SK-MEL-5 (cell line): ENCODE measurements around the genes SNX24 and PHAX.

GRCh38 chr5:122845184-122846206 lies at the start of gene SNX24:
SNX24 (plus strand) TSS chr5:122845613.
RAMPAGE:
- cytosol, long total RNA, result start-site peak on the plus strand at chr5:122845606-122845617, 207 and 377 reads in 2 replicates
- long total RNA, result start-site peak on the plus strand at chr5:122845590-122845621, 66 and 156 reads in 2 replicates
- nucleus, long total RNA, result start-site peak on the plus strand at chr5:122845596-122845621, 245 and 67 reads in 2 replicates

DNA sequence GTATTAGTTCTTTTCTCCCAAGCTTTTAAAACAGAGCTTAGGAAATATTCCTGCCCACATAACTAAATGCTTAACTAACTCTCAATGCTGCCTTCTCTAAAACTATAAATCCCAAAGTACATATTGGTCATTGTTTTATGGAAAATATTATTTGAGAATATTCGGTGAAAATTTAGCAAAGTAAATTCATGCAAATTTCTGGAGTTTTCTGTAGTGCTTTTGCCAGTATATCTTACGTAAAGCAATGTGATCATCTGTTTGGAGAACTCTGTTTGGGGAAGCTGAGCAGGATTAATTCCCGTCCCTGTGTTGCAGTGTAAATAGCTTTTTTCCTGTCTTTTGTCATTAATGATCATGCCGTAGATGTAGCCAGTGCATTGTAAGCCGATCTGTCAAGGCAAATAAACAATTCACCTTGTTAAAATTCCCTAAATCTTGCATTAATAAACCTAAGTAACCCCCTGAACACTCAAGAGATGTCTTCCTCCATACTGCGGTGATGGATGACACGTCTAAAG lies 39.3 kb downstream of the PPIC start:
RAMPAGE:
- cytosol, long total RNA, result no peak
- long total RNA, result no peak
- nucleus, long total RNA, result no peak

DNA sequence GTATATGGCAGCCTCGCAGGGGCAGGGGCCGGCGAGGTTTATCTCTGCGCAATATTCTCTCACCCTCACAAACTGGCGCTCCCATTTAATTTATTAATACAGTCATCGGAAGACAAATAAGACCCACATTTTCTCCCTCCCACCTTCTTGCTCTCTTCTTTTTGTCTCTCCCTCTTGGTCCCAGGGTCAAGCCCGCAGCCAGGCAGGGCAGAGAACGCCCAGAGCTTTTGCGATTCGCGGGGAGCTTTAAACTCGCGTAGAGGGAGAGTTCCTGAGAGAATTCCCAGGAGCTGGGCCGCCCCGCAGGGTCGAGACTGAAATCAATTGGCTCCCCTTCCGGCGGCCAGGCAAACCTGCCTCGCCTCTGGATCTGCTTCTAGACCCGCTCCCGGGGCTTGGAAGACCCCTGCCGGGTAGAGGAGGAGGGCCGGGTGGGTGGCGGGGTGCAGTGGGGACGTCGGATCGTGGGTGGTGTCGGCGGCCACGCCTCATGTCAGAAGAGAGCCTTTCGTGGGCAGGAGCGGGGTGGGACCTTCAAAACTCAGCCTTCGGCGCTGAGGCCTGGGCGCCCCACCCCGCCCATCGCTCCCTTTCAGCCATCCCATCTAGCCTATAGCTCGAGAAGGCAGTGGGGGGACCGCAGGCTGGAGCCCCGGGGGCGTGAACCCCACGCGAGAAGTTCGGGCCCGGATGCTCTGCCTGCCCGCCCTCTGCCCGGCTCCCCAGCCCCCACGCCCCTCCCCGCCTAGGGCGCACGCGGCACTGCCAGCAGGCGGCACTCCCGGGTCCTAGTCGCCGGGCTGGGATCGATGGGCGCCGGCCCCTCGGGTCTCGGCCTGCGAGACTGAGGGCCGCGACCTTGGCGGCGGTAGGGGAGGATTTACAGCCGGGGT lies 6.0 kb downstream of the PRDM6 start:
RAMPAGE:
- cytosol, long total RNA, result no peak
- long total RNA, result no peak
- nucleus, long total RNA, result no peak

RAMPAGE:
- cytosol, long total RNA, result no peak
- long total RNA, result no peak
- nucleus, long total RNA, result no peak
Measured at GRCh38 chr5:123420231-123420967, 2.8 kb downstream of the CEP120 start.

DNA sequence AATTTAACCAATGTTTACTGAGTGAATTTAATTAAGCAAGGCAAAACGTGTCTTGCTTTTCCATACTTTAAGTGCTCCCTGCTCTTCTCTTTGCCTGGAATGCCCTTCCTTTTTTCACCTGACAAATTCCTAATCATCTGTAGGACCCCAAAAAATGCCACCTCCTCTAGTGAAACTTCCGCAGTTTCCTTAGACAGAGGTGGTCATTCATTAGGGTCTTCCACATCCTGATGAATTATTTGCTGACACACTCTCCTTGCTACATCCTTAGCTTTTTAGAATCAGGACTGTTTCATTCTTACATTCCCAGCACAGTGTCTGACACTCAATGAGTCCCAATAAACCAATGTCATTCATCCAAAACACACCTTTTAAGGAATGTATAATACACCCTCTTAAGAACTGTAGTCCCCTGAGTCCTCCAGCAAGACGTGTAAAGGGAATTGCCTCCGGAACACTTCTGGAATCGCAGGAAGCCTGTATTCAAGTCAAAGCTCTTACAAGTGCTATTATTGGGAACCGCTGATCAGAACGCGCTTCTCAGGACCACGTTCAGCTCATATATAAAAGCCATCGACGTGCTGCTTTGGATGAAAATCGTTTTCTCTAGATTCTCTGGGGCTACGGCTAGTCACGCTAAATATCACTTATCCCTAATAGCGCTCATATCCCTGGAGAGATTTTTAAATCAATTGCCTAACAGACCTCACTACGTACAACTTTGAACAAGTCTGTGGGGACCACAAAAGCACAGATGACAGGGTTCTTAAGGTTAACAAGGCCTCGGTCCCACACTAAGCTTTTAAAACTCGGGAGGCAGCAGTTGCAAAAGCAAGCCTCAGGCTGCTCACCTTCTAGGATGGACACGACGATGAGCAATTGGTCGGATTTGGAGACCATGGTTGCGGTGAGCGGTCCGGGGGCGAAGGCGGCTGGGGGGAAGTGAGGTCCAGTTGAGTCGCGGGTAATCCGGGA lies 817 bp downstream of the CEP120 start:
RAMPAGE:
- cytosol, long total RNA, result no peak
- long total RNA, result no peak
- nucleus, long total RNA, result no peak

GRCh38 chr5:123423769-123424403 lies 683 bp upstream of the CEP120 start:
RAMPAGE:
- cytosol, long total RNA, result no peak
- long total RNA, result no peak
- nucleus, long total RNA, result no peak

DNA sequence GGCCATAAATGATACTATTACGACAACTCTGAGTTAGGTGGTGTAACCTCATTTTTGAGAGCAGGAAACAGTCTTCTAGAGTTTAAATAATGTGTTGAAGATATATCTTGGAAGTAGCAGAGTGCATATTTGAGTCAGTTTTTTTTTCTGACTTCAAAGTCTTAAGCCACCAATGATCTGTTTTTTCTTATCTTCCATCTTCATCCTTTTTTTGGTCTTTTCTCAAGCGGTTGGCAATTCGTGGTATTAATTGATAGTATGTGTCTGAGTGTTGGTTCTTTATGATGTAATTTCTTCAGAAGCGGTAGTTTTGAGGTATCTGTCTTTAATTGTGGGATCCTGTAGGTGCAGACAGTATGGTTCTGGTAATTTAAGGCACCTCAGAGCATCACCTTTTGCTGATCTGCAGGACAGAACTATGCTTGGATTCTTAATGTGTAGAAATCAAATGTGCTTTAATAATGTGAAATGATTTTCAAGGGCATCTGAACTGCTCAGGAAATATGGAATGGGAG lies 3.9 kb downstream of the CSNK1G3 start:
RAMPAGE:
- cytosol, long total RNA, result no peak
- long total RNA, result no peak
- nucleus, long total RNA, result no peak

DNA sequence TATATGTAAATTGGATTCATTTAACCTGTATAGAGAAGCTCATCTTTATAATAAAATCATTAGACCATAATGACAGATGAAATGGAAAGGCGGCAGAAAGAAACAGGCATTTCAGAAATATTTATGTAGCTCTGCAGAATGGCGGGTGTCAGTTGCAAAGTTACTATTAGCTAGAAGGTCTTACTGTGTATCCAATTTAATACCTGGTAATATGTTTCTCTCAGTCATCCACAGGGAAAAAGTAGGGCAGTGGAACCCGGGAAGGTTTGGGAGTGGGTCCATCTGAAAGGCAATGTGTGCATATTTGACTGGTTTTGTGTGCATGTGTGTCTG lies 575.0 kb downstream of the CSNK1G3 start:
RAMPAGE:
- cytosol, long total RNA, result no peak
- long total RNA, result no peak
- nucleus, long total RNA, result no peak

GRCh38 chr5:124625227-124625567 lies 121.2 kb downstream of the ZNF608 start:
RAMPAGE:
- cytosol, long total RNA, result no peak
- long total RNA, result no peak
- nucleus, long total RNA, result no peak

GRCh38 chr5:124743934-124744278 lies 2.5 kb downstream of the ZNF608 start:
RAMPAGE:
- cytosol, long total RNA, result no peak
- long total RNA, result no peak
- nucleus, long total RNA, result no peak

DNA sequence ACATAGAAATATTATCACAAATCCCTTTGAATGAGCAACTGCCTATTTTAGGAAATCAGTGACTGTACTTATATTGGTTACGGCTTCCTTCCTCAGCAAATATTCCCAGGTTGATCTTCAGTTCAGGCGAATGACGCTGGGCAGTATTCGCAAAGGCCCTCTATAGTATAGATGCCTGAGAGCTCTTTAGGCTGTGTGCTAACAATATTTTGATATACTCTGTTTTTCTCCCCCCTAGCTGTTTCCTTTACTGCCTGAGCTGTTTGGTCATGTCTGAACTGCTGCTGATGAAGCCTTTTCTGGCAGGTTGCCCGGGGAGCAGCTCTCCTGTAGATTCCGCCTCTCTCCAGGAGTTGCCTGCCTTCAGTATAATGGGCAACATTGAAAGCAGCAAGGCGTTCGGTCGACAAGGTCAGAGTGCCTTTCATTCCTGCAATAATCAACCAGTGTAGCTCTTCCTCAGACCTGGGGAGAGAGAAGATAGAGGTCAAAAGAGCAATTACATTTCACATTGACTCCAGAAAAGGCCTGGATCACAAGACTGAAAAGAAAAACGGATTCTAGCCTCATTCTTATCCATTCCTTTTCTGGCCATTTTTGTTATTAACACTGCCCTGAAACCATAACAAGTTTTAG lies 60.0 kb upstream of the ZNF608 start:
RAMPAGE:
- cytosol, long total RNA, result no peak
- long total RNA, result no peak
- nucleus, long total RNA, result no peak

DNA sequence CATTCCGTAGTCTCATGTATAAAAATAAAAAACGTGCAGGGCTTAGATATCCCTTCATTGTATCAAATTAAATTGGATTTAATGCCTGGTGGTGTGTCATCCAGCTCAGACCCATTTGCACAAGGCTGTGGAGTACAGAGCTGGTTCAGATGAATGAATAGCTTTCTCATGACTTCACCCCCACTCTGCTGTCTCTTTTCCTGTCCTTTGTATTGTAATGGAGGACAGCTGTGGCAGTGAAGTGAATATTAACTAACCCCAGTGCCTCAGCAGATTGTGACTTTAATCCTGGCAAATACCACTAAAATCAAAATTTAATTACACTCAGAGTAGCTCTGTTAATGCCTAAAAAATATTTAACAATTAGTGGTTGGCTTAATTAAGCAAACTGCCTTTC lies 626.6 kb upstream of the ZNF608 start:
RAMPAGE:
- cytosol, long total RNA, result no peak
- long total RNA, result no peak
- nucleus, long total RNA, result no peak

RAMPAGE:
- cytosol, long total RNA, result no peak
- long total RNA, result no peak
- nucleus, long total RNA, result no peak
Measured at GRCh38 chr5:125491949-125492461, 745.6 kb upstream of the ZNF608 start.

DNA sequence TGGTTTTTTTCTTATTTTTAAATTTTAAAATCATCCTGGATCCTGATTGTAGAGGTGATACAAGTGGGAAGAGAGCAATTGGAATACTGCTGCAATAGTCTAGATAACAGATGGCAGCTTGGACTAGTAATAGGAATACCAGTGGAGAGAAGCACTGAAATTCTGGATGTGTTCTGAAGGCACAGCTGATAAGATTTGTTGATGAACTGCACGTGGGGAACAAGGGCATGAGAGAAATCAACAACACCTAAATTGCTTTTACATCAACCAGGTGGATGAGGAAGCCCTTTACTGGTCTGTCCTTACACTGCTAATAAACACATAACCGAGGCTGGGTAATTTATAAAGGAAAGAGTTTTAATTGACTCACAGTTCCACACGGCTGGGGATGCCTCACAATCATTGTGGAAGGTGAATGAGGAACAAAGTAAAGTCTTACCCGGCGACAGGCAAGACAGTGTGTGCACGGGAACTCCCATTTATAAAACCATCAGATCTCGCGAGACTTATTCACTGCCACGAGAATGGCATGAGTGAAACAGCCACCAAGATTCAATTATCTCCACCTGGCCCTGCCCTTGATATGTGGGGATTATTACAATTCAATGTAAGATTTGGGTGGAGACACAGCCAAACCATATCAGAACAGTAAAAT lies 67.4 kb upstream of the GRAMD2B start:
RAMPAGE:
- cytosol, long total RNA, result no peak
- long total RNA, result no peak
- nucleus, long total RNA, result no peak

GRCh38 chr5:126404303-126404736 lies 18.9 kb upstream of the GRAMD2B start:
RAMPAGE:
- cytosol, long total RNA, result no peak
- long total RNA, result no peak
- nucleus, long total RNA, result no peak

RAMPAGE:
- cytosol, long total RNA, result no peak
- long total RNA, result no peak
- nucleus, long total RNA, result no peak
Measured at GRCh38 chr5:126499926-126500362, 76.7 kb downstream of the GRAMD2B start.

DNA sequence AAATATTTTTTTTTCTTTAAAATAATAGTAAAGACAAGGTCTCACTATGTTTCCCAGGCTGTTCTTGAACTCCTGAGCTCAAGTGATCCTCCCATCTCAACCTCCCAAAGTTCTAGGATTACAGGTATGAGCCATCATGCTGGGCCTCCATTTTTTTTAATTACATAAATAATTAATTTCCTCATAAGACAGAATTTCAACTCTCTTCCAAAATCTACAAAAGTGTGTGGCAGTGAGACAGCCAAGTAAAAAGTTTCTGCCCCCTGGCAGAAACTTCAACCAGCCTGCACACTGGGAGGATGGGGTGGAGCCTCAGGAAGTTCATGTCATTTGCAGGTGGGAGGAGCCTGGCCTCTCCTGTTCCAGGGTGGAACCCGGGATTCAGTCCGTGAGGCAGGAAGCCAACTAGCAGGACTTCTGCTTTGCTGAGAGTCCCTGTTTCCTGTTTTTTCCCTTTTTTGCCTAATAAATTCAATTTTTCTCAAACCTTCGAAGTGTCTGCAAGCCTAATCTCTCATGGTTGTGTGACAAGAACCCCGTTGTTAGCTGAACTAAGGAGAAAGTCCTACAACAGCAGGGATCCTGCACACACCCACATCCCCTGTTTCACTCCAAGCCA lies 69.5 kb downstream of the ALDH7A1 start:
RAMPAGE:
- cytosol, long total RNA, result no peak
- long total RNA, result no peak
- nucleus, long total RNA, result no peak

DNA sequence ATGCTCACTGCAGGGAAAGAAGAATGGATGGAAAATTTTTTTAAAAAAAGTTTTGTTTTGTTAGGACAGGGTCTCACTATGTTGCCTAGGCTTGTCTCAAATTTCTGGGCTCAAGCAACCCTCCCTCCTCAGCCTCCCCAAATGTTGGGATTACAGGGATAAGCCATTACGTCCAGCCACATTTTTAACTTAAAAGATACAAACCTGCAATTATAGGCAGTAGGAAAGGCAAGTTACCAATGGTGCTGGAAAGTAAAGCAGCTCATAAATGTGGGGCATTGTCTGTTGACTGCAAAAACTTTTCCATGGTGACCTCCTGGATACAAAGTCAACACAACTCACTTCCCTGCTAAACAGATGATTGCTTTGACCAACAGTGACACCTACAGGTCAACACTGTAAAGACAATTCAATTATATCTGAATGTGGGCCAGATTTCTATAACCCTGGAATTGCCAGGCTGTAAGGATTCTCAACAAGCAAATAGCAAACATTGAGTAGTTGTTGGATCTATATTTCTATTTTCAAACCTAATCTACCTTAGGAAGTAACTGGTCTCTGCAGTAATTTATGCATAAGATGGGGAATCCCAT lies 56.0 kb downstream of the ALDH7A1 start:
RAMPAGE:
- cytosol, long total RNA, result no peak
- long total RNA, result no peak
- nucleus, long total RNA, result no peak

DNA sequence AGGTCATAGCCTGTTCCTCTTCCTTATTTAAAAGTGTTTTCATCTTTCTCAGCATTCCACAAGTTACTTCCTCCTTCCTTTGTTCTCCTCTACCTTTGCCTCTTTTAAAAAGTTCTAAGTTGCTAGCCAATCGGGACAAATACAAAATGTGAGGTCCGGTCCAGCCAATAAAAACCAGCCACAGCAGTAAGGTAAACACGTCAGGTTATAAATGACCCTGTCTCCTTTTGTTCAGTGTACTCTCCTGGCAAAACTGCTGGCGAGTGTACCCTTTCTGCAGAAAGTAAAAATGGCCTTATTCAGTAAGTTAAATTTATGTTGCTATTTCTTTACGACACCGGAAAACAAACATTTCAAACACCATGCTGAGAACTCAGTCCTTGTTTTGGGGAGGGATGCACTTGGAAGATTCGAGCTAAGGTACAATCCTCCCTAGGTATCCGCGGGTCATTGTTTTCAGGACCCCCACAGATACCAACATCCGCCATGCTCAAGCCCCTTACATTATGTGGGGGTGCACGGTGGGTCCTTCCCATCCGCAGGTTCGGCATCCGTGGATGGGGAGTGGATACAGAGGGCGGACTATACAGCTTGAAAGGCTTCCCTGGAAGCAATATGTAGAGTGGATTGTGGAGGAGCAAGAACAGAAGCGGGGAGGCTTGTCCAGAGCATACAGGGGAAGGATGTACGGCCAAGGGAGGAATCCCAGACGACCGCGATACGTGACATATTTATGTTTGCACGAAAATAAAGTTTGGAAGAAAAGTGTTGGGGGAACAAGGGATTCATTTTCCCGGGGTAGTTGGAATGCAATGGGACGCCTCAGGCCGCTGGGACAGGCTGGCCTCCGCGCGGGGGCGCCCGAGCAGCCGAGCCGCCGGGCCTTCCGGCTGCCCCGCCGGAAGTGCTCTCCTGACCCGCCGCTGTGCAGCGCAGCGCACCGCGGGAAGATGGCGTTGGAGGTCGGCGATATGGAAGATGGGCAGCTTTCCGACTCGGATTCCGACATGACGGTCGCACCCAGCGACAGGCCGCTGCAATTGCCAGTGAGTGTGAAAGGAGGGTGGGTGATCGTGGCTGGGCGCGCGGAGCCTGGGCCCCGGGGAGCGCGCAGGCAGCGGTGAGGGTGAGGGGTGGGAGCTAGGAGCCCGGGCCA lies at the start of gene PHAX:
Gene PHAX (plus strand): TSS at position 935 of the 1,156 bp plus-strand sequence.
RAMPAGE:
- cytosol, long total RNA, result start-site peak on the plus strand centred at position 931 of the sequence, 45 bp wide, 3,419 and 1,120 reads in 2 replicates
- long total RNA, result start-site peak on the plus strand centred at position 928 of the sequence, 36 bp wide, 1,958 and 554 reads in 2 replicates
- nucleus, long total RNA, result no peak

DNA sequence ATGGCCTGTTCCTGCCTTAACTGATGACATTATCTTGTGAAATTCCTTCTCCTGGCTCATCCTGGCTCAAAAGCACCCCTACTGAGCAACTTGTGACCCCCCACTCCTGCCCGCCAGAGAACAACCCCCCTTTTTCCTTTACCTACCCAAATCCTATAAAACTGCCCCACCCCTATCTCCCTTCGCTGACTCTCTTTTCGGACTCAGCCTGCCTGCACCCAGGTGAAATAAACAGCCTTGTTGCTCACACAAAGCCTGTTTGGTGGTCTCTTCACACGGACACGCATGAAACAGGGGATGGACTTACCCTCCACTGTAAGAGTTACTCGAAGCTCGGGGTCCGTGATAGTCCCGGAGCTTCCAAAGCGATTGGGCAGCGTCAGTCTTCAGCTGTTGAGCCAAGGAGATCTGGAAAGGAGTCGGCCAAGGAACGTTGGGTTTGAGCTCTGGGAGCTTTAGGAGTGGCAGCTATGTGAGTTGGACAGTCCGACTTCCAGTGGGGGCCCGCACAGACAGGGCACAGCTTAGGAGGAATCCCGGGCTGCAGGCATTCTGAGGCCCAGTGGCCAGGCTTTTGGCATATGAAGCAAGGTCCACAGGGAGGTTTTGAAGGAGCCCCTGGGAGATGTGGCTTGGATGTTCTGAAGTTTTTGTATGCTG lies 41.8 kb downstream of the TEX43 start:
RAMPAGE:
- cytosol, long total RNA, result no peak
- long total RNA, result no peak
- nucleus, long total RNA, result no peak